Tongue (tissue), 2 donors: ENCODE data around the genes UBR7, IFI27L1 and SERPINA9.

DNA sequence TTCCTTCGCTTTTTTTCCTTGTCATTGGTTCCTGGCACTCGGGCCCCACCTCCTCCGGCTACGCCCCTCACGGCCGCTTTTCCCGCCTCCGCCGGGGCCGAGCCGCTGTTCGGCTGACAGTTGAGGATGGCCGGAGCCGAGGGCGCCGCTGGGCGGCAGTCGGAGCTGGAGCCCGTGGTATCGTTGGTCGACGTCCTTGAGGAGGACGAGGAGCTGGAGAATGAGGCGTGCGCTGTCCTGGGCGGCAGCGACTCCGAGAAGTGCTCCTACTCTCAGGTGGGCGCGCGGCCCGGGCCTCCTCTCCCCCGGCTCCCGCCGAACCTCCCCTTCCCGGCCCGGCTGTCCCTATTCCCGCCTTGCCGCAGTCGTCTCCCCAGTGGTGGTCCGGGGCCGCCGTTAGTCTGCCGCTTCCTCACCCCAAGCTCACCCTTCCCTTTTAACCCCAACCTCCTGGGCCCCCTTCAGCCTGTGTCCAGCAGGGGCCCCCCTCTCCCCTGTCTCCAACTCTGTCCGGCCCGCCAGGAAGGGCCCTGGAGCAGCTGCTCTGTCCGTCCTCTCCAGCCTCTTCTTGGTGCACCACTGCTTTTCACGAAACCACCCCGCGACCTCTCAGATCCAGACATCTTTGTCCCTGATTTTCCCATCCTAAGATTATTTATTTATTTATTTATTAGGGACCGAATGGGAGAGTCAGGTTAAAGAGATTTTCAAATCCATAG lies at the start of gene UBR7:
UBR7 (plus strand) TSS at position 91 of the 719 bp plus-strand sequence.
- RAMPAGE, long total RNA = no peak

- RAMPAGE, long total RNA = no peak
Measured at GRCh38 chr14:93240420-93241115, 33.5 kb downstream of the UBR7 start.

DNA sequence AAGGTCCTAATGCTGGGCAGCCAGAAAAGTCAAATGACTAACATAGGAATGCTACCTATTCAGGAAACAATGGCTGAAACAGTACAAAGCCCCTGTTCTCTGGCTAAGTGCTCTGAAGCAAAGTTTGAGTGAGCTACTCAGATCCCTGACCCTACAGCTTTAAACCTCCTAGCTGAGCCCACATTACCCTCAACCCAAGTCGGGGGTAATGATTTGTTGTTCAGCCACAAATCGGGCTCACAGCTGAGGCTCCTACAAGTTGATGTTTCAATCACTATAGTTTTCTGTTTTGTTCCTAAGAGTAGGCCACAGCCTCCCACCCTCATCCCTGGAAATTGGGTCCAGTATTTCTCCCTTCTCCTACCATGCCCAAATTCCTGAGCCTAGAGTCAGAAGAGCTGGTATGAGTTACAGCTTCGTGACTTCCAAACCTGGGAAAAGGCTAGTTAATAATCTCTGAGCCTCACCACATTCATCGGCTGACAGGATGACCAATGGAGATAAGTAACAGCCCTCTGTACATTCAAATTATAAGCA lies 46.5 kb downstream of the BTBD7 start:
- RAMPAGE, long total RNA = no peak

- RAMPAGE, long total RNA = no peak
Measured at GRCh38 chr14:93294178-93294708, 38.6 kb downstream of the BTBD7 start.

- RAMPAGE, long total RNA = no peak
Measured at GRCh38 chr14:93295779-93296560, 36.9 kb downstream of the BTBD7 start.

- RAMPAGE, long total RNA = no peak
Measured at GRCh38 chr14:93895095-93895414, 32.1 kb upstream of the FAM181A start.

DNA sequence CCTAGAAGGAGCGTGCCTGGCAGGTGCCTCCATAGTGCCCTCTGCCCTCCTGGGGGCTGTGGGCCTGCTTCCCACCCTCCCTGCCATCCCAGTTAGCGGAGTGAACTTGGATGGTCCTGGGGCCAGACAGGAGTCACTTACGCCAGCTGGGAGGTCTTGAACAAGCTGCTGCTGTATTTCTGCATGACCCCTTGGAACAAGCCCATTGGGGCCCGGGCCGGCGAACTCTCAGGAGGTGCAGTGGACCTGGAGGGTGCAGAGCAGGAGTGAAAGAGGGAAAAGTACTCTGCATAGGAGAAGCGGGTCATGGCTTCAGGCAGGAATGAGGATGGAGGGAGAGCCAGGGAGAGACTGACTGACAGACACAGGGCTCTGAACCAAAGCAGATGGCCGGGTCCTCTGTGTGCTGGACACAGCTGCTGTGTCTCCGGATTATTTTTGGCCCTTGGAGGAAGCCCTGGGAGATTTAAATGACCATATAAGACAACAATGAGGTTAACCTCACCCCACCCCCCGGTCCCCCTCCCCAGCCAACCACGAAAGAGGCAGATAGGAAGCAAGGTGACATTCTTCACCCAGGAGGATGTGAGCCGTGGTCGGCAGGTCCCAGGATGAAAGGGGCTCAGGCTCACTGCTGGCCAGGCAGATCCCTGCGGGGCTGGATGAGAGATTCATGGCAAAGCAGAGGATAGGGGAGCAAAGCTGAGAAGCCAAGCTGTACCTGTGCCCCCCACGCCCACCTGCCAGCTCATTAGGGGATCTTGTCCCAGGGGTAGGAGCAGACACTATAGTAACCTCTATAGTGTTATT lies 19.5 kb downstream of the ASB2 start:
- RAMPAGE, long total RNA = no peak

- RAMPAGE, long total RNA = no peak
Measured at GRCh38 chr14:93978138-93978735, 1.9 kb upstream of the ASB2 start.

- RAMPAGE, long total RNA = no peak
Measured at GRCh38 chr14:94031485-94031861, 5.3 kb downstream of the OTUB2 start.

GRCh38 chr14:94042489-94042882 lies 16.3 kb downstream of the OTUB2 start:
- RAMPAGE, long total RNA = no peak

GRCh38 chr14:94057632-94057940 lies 23.4 kb downstream of the DDX24 start:
- RAMPAGE, long total RNA = no peak

GRCh38 chr14:94081032-94081824 lies at the start of gene IFI27L1:
Gene IFI27L1, plus strand, starts transcription at chr14:94081310.
- RAMPAGE, long total RNA = start-site peak on the minus strand at chr14:94081155-94081193, 238 and 61 reads in 2 replicates

GRCh38 chr14:94180541-94181120 lies 6.5 kb downstream of the PPP4R4 start:
- RAMPAGE, long total RNA = no peak

- RAMPAGE, long total RNA = no peak
Measured at GRCh38 chr14:94386600-94387012, 1.8 kb downstream of the SERPINA1 start.

DNA sequence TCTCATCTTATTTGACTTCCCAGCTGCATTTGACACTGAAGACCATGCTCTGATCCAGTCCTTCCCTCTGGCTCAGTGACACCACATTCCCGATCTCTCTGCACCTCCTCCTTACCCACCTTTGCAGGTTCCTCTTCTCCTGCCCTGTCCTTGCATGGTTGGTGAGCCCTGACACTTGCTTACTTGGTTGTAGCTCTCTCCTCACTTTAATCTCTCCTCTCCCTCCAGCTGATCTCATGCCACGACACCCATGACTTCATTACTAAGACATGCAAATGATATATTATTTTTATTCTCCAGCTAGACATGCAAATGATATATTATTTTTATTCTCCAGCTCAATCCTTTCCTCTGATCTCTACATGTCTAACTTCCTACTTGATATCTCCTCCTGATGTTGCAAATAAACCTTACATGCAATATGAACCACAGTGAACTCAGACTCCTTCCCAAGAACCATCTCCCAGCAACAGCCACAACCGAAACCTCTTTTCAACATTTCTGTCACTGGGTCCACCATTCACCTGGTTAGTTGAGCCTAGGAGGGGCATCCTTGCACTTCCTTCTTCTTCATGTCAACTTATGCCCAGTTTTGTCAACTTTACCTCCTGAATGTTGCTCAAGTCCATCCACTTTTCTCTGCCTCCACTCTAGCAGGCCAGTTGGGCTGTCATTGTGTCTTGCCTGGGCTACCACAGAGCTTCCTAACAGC lies at the start of gene SERPINA9:
SERPINA9 (minus strand) TSS at position 181 of the 712 bp plus-strand sequence.
- RAMPAGE, long total RNA = no peak

DNA sequence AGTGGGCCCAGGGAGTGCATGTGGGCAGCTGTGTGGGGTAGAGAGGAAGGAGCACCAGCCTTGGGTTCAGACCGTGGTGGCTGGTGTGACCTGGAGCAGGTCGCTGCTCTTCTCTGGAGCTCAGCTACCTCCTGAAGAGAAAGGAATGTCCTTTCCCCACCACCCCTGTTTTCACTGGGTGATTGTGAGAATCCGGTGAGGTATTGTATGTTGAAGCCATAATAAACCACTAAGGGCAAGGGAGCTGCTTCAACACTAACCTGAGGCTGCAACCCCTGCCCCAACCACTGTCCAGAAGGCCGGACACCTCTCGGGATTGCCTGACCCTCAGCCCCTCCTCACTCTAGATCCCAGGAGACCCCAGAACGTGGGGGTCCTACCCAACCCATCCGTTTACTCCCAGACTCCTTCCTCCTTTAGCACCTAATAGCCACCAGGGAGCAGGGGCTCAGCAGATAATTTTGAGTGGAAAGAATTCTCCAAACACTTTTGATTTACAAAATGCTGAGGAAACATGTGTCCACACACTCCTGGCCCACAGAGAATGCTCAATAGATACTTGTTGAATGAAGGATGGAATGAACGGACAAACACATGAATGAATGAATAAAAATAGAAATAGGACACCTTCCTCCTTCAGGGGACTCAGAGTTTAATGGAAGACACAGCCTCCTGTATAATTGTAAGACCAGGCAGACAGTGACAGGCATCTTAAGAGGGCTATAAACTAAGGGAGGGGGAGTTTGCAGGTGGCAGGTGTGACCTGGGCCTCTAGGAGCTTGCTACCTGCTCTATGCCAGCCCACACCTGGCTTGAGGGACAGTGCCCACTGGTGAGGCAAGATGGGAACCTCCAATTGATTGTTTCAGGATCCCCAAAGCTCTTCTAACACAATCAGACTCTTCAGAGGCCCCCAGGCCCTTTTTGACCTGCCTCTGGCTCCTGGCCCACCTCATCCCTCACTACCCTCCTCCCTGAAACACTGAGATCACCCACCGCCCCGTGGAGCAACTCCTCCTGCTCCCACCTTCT lies 8.9 kb downstream of the SERPINA3 start:
- RAMPAGE, long total RNA = no peak

- RAMPAGE, long total RNA = no peak
Measured at GRCh38 chr14:94971725-94972347, 185.5 kb downstream of the DICER1 start.

DNA sequence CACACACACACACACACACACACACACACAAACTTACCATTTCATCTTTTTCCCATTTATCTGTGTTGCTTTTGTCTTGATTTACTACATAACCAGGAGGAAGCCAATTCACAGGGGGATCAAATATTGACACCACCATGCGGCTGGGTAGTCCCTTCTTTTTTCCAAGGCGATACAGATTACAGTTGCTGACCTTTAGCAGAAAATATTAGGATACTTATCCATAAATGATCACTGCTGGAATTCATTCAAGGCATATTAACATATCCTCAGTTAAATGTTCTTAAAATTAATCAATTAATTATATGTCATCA lies 57.6 kb downstream of the DICER1 start:
- RAMPAGE, long total RNA = no peak

DNA sequence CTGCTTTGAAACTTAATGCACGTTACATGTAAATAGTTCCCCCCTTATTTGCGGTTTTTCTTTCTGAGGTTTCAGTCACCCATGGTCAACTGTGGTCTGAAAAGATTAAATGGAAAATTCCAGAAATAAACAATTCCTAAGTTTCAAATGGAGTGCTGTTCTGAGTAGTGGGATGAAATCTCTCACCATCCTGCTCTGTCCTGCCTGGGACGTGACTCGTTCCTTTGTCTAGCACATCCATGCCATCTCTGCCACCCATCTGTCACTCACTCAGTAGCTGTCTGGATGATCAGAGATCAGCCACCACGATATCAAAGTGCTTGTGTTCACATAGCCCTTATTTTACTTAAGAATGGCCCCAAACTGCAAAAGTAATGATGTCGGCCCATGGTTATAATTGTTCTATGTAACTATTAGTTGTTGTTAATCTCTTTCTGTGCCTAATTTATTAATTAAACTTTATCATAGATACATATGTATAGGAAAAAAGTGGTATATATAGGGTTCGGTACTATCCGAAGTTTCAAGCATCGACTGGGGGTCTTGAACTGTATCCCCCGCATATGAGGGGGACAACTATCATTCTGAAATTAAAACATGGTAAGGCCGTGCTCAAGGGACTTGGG lies 51.4 kb upstream of the DICER1 start:
- RAMPAGE, long total RNA = no peak

GRCh38 chr14:95286602-95287764 lies 32.7 kb downstream of the CLMN start:
- RAMPAGE, long total RNA = no peak